Gastroesophageal sphincter (tissue), 4 donors: Measurements from ENCODE around the genes LENG9, TMEM86B and PPP6R1.

GRCh38 chr19:54205955-54206575 is 5.4 kb downstream of the RPS9 start:
- PRO-cap = no peak
- RAMPAGE, long total RNA, 4 experiments = no peak in any of the 4 experiments

DNA sequence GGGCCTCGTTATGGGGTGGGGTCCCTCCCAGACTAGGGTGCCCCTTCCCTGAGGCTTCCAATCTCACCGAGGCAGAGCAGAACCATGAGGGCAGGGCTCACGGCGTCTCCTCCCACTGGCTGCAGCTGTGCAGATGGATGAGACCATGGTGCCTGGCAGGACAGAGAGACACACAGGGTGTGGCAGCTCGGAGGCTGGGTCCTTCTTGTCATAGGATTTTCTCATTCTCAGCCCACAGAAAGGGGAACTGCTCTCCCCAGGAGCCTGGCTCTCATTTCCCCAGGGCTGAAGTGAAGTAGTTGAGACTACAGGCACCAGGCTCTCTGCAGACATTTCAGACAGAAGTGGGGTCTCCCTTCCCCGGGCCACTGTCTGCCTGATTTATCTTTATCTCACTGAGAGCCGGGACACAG is 490 bp downstream of the LILRA5 start:
- PRO-cap = no peak
- RAMPAGE, long total RNA, 4 experiments = no peak in any of the 4 experiments

DNA sequence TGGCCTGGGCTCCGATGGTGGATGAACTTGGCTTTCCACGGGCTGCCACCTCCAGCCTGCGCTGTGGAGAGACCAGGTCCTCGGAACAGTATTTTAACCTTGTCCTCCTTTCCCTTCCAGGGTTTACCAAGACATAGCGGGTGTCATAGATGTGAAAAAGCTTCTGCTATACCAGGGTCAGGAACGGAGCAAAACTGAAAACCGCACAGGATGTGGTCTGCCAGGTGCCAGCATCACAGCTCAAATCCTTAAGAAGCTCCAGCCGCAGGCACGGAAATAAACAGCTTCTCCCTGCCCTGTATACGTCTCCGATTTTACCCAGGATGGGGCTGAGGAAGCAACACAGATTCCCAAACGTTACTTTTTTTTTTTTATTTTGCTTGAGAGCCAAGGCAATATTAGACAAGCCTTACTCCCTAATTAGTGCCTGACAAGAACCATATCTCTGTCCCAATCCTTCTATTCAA is 5.7 kb upstream of the LAIR1 start:
- PRO-cap = no peak
- RAMPAGE, long total RNA, 4 experiments = no peak in any of the 4 experiments

DNA sequence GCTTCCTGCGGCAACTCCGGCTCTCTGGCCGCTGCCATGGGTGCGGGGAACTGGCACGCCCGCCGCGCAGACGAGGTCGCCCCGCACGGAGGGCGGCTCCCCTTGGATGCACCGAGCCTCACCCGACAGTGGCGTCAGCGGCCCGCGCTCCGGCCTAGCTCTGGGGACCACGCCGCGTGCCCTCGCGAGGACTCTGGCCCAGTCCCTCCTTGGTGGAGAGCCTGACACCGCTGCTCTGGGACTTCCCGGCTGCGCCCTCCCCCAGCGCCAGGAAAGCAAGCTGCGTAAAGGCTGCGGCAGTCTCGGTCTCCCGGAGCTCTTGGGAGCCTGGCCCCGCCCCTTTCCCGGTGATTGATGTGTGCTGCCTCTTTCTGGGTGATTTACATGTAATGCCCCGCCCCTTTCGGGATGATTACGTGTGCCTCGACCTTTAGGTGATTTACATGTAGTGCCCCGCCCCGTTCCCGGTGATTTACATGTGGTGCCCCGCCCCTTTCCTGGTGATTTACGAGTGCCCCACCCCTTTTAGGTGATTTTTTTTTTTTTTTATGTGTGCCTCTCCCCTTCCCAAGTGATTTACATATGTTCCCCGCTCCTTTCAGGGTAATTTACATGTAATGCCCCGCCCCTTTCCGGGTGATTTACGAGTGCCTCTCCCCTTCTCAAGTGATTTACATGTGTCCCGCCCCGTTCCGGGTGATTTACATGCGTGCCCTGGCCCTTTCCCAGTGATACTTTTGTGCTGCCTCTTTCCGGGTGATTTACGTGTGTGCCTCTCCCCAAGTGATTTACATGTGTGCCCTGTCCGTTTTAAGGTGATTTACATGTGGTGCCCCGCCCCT is at the start of gene LENG9:
Gene LENG9, minus strand, starts transcription at position 290 of the 842 bp plus-strand sequence.
- PRO-cap = bidirectional peak, plus-strand start at position 64 of the sequence, minus-strand start at position 195 of the sequence
- RAMPAGE, long total RNA, 4 experiments = no peak in any of the 4 experiments

GRCh38 chr19:54643584-54644157 is 13.4 kb downstream of the LILRB1 start:
- PRO-cap = no peak
- RAMPAGE, long total RNA, 4 experiments = no peak in any of the 4 experiments

DNA sequence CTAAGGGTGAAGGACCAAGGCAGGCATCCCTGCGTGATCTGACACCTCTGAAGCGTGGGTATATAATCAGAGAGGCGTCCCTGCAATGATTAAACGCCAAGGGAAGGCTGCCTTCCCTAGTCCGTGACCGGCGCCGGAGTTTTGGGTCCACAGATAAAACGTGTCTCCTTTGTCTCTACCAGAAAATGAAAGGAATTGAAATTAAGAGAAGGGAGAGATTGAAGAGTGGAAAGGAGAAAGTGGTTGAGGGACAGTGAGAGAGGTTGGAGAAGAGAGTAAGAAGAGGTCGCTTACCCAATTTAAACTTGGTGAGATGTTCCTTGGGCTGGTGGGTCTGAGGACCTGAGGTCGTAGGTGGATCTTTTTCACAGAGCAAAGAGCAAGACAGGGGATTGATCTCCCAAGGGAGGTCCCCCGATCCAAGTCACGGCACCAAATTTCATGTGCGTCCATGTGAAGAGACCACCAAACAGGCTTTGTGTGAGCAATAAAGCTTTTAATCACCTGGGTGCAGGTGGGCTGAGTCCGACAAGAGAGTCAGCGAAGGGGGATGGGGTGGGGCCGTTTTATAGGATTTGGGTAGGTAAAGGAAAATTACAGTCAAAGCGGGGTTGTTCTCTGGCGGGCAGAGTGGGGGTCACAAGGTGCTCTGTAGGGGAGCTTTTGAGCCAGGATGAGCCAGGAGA is 26.3 kb downstream of the GP6 start:
- PRO-cap = no peak
- RAMPAGE, long total RNA, 4 experiments = no peak in any of the 4 experiments

GRCh38 chr19:55014813-55015417 is 23.1 kb downstream of the GP6 start:
- PRO-cap = no peak
- RAMPAGE, long total RNA, 4 experiments = no peak in any of the 4 experiments

GRCh38 chr19:55041326-55042649 is 3.7 kb upstream of the GP6 start:
- PRO-cap = no peak
- RAMPAGE, long total RNA, 4 experiments = no peak in any of the 4 experiments

- PRO-cap = no peak
- RAMPAGE, long total RNA, 4 experiments = no peak in any of the 4 experiments
Measured at GRCh38 chr19:55096647-55097336, 20.6 kb downstream of the PPP1R12C start.

DNA sequence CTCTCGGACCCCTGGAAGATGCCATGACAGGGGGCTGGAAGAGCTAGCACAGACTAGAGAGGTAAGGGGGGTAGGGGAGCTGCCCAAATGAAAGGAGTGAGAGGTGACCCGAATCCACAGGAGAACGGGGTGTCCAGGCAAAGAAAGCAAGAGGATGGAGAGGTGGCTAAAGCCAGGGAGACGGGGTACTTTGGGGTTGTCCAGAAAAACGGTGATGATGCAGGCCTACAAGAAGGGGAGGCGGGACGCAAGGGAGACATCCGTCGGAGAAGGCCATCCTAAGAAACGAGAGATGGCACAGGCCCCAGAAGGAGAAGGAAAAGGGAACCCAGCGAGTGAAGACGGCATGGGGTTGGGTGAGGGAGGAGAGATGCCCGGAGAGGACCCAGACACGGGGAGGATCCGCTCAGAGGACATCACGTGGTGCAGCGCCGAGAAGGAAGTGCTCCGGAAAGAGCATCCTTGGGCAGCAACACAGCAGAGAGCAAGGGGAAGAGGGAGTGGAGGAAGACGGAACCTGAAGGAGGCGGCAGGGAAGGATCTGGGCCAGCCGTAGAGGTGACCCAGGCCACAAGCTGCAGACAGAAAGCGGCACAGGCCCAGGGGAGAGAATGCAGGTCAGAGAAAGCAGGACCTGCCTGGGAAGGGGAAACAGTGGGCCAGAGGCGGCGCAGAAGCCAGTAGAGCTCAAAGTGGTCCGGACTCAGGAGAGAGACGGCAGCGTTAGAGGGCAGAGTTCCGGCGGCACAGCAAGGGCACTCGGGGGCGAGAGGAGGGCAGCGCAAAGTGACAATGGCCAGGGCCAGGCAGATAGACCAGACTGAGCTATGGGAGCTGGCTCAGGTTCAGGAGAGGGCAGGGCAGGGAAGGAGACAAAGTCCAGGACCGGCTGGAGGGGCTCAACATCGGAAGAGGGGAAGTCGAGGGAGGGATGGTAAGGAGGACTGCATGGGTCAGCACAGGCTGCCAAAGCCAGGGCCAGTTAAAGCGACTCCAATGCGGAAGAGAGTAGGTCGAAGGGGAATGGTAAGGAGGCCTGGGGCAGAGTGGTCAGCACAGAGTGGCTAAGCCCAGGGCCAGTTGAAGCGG is 1.2 kb downstream of the PPP1R12C start:
- PRO-cap = bidirectional peak, plus-strand start at position 480 of the sequence, minus-strand start at position 372 of the sequence
- RAMPAGE, long total RNA, 4 experiments = no peak in any of the 4 experiments

GRCh38 chr19:55118041-55118263 is 515 bp upstream of the PPP1R12C start:
- PRO-cap = no peak
- RAMPAGE, long total RNA, 4 experiments = no peak in any of the 4 experiments

DNA sequence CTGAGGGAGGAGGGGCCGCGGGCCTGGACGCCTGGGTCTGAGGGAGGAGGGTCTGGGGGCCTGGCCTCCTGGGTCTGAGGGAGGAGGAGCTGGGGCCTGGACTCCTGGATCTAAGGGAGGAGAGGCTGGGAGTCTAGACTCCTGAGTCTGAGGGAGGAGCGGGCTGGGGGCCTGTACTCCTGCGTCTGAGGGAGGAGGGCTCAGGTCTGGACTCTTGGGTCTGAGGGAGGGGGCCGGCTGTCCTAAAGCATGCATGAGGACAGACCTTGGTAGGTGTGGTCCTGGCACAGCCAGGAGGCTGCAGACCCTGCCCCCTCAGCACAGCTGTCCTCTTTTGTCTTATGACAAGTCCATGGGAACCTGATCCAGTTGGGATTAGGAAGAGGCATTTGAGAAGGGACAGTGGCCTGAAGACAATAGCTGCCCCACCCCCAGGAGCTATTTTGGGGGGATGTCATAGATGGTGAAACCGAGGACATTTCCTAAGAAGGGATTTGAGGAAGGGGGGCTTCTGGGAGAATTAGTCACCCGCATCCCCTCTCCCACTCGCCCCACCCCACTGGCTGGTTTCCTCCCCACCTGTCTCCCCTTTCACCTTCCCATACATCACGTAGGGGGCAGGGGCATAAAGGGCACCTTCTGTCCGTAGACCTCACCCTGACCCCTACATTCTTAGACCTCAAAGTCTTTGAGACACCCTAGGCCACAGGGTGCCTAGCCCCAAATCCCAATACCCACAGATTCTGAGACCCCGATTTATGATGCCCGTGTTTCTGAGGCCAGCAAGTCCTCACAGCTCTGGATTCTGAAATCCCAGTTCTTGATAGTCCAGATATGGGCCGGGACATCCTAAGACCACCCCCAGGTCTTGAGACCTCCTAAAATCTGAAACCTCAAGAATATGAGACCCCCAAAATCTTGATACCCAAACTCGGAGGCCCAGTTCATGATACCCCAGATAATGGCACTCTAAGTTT is 984 bp downstream of the TNNT1 start:
- PRO-cap = no peak
- RAMPAGE, long total RNA, 4 experiments = no peak in any of the 4 experiments

DNA sequence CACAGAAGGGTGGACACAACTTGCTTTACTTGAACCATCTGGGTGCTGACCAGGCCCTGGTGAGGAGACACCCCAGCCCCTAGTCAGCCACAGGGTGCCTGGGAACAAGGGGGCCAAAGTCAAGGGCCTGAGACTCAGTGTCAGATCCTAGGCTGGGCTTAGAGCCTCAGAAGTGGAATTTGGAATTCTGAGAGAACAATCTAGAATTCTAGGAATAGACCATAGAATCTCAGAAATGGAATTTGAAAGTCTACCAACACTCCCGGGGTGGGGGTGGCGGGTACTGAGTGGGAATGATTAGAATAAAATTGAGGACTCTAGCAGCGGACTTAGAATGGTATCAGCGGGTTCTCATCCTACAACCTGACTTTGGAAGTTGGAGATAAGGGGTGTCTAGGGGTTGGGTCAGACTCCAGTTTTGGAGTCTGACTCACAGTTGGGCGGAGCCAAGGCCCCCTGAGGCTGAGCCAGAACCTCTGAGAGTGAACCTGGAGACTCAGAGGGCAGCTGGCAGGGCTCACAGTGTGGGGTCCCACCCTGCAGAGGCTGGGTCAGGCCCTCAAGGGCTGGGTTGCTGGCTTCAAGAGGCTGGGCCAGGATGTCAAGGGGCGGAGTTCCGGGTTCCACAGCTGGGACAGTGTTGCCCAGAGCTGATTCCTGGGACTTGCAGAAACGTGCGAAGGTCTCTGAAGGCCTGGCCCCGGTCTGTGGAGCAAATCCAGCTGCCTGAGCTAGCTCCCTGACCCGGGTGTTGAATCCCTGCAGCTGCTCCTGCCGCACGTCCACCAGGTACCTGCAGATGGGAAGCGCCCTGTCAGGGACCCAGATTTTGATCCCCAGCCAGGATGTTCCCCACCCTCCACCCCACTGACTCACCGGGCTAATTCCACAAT is 1.4 kb upstream of the TNNI3 start:
- PRO-cap = no peak
- RAMPAGE, long total RNA, 4 experiments = no peak in any of the 4 experiments

DNA sequence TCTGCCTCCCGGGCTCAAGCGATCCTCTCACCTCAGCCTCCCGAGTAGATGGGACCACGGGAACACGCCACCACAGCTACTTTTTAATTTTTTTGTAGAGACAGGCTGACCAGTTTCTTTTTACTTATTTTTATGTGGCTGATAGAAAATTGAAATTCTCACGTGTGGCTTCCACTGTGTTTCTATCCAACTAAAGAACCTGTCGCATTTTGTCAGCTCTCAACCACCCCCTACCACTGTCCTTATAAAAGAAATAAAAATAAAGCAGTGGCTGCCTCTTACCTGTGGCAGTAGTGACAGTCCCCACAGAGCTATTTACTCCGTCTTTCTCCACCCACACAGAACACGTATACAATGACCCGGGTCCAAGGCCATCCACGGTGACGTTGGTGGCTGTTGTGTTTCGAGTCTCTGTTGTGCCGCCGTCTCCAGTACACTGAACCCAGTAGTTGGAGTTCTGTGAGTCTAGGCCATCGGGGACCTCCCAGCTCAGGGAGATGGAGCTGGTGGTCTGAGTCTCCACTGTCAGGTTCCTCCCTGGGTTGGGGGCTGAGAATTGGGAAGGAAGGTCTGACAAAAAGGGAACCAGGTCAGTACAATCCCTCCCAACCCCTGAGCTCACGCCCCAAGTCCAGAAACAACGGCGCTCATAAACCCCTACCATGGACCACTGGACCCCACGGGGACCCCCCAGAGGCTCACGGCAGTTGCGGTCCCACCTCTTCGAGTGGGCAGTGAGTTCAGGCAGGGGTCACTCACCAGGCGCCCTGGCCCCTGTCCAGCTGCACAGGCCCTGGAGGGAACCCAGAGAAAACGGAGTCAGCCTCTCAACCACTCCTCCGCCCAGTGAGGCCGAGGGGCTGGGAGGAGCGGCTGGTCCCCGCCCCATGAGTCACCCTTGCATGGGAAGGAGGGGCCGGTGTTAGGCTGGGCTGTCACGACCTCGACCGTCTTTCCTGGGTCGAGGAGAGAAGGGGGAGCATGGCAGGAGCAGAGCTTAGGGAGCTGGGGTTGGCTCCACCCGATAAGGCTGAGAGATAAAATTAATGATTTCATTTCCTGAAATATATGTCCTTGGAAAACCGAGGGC is 2.5 kb downstream of the PTPRH start:
- PRO-cap = no peak
- RAMPAGE, long total RNA, 4 experiments = start-site peak on the minus strand in 2 of 4 experiments, centred at positions 845 to 896 of the sequence, 11 reads per replicate

- PRO-cap = no peak
- RAMPAGE, long total RNA, 4 experiments = no peak in any of the 4 experiments
Measured at GRCh38 chr19:55222997-55223662, 5.4 kb downstream of the TMEM86B start.

- PRO-cap = no peak
- RAMPAGE, long total RNA, 4 experiments = no peak in any of the 4 experiments
Measured at GRCh38 chr19:55228654-55229075, at the start of gene TMEM86B. TMEM86B (minus strand) TSS chr19:55228763.

DNA sequence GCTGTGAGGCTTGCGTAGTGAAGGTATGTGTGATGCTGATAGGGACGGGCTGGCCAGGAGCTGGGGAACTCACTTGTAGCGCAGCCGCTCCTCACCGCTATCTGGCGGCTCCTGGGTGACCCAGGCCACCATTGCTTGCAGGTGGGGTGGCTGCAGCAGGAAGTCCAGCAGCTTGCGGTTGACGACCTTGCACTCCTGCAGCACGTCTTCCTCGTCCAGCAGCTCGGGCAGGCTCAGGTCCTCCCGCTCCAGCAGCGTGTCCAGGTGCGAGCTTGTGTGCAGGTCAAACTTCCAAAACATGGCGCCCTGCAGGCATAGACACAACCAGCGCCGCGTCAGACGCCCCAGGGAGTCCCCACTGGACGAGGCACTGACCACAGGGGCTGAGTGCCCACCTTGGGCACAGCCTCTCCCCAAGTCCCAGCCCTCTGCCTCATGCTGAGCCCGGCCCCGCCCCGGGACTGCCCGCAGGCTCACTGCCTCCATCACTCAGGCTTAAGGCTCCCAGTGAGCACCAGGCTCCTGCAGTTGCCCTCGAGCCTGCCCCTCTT is 11.9 kb downstream of the PPP6R1 start:
- PRO-cap = no peak
- RAMPAGE, long total RNA, 4 experiments = no peak in any of the 4 experiments

DNA sequence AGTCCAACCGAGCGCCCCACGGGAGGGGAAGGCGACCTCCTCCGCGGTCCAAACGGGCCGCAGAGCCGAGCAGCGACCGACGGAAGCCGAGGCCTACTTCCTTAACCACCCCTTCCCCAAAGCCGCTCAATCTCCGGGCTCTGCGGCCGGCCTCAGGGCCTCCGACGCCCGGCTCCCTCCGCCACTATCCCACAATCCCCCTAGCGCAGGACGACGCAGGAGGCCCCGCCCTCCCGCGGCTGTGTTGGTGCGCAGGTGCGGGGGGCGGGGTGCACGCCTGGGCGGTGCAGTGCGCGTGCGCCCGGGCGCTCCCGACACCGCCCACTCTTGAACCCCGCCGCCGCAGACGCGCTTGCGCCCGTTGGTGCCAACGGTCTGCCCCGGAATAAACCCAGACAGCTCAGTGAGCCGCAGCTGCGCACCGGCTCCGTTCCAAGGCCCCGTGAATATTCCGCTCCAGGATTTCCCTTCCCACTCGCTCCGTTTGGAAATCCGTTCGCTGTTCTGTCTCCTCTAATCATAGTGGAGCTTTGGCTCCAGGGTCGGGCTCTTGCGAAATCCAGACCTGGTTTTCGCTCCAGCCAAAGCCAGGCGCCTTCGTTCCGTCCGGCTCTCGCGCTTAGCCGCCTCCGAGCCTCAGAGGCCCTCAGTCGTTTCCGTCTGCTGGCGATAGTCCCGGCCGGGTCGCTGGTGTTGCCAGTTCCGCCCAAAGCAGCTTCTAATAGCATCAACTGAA is at the start of gene PPP6R1:
Gene PPP6R1, minus strand, starts transcription at position 197 of the 736 bp plus-strand sequence.
- PRO-cap = bidirectional peak, plus-strand start at position 394 of the sequence, minus-strand start at position 193 of the sequence; unidirectional peak, plus-strand start at position 672 of the sequence
- RAMPAGE, long total RNA, 4 experiments = start-site peak on the minus strand in 3 of 4 experiments, centred at positions 182 to 197 of the sequence, 28 to 43 reads per replicate

DNA sequence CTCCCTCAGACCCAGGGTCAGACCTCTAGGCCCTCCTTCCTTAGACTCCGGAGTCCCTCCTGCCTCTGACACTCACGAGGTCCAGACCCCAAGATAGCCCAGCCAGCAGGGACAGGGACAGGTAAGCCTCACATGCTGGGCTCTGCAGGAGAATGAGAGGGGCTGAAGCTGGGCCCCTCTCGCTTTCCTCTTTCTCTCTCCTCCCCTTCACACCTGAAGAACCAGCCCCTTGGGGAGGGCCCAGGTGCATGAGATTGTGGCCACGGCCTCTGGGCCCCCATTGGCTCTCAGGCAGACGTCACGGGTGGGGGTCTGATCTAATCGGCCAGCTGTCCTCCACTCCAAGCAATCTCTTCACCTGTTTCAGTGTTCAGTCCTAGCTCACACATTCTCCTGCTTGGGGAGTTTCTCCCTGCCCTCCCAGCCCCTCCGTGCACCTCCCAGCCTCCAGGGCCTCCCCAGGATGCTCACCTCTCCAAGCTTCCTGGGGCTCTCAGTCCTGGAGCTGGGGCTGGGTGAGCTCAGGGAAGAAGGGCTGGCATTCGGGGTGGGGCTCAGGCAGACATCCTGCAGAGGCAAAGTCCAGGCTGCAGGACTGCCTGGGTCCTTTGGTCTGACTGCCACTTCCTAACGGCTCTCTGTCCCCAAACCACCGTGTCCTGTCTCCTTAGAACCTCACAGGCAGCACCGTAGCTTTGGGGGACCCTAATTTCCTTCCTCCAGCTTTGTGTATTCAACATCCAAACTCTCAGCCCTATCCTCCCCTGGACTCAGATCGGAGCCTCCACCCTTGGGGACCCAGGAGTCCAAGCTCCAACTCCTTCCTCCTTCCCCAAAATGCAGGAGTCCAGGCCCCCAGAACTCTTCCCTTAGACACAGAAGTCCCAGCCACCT is 2.7 kb downstream of the TMEM150B start:
- PRO-cap = no peak
- RAMPAGE, long total RNA, 4 experiments = no peak in any of the 4 experiments

DNA sequence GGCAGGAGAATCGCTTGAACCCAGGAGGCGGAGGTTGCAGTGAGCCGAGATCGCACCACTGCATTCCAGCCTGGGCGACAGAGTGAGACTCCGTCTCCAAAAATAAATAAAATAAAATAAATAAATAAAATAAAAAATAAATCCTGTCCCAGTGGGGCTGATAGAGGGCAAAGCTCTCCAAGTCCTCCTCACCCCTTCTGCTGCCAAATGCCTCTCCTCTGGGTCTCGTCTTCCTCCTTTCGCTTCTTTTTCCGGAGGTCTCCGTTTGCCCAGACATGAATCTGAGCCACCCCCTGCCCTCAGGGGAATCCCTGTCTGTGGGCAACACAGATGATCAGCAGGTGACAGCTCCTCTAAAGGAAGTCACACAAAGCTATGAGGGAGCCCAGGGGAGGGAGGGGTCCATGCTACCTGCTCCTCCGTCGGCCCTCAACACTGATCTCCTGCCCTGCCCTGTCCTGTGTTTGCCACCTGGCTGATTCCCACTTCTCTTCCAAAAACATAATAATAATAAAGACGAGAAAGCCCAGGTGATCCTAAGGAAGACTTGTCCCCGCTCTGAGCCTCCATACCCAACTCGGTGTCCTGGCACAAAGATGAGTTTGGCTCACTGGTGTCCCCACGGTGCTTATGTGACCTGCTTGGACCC is 466 bp downstream of the TMEM150B start:
- PRO-cap = no peak
- RAMPAGE, long total RNA, 4 experiments = no peak in any of the 4 experiments